WTC11 (cell line): Measurements from ENCODE around the gene SC5D.

DNA sequence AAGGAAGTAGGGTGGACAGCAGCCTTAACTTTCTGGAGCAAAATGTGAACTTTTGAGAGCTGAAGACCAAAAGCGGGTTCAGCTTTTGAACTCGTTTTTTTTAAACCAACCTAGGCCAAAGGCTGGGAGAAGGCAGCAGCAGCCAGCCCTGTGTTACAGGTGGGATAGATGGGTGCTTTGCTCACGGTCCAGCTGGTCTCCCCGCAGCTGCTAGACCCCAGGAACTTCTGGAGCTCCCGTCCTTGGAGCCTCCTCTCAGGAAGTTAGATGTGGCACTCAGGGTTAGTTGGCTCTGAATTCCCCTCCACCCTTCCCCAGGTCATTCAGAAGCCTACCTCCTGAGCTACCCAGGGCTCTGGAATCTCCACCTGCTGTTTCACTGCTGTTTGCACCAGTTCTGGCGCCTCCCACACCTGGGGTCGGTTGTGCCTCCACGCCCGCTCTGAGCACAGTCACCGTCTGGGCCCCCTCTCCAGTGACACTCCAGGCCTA, 51.9 kb downstream of the GRIK4 start:
- PRO-cap: unidirectional peak, minus-strand start at position 278 of the sequence; bidirectional peak, plus-strand start at position 394 of the sequence, minus-strand start at position 278 of the sequence

DNA sequence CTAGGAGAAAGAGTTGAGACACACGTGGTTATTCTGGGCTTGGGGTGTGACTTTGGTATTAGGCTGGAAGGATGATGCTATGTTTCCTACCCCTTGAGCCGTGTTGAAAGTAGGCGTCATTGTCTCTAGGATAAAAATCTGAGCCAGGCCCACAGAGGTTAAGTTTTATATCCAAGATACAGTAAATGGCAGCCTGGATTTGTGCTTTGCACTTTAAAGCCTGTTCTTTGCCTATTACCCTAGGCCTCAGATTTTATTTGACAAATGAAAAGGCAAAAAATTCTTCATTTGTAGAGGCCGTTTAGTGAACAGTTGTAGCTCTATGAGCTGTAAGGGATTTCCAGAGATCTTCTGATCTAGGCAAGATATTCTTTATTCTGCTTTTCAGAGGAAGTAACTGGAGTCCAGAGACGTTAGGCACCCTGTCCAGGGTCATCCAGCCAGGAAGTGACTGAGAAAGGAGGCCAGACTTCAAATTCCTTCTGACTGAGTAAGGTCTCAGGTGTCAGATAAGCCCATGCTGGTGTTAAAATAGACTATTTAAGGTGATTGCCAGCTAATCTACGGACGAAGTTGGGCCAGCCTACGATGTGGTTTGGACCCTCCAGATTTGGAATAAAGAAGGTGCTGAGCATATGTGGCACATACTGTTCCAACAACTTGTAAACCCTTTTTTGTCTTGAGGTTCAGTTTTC, 54.5 kb downstream of the GRIK4 start:
- PRO-cap: no peak

DNA sequence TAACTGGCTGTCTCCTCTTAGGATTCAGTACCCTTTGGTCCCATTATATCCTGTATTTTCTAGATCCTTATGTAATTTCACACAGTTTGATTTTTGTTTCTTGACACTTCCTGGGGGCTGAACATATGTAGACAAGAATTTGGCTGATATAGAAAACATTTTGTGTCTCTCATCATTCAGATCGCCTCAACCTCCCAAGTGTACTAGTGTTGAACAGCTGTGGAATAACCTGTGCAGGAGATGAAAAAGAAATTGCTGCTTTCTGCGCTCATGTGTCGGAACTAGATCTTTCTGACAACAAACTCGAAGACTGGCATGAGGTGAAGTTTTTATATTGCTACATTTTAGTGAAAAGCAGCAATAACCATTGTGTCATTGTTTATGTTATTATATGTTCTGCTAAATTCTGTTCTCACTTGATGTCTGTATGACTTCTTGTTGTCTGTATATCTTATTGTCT, 23.5 kb downstream of the TBCEL start:
- PRO-cap: no peak

DNA sequence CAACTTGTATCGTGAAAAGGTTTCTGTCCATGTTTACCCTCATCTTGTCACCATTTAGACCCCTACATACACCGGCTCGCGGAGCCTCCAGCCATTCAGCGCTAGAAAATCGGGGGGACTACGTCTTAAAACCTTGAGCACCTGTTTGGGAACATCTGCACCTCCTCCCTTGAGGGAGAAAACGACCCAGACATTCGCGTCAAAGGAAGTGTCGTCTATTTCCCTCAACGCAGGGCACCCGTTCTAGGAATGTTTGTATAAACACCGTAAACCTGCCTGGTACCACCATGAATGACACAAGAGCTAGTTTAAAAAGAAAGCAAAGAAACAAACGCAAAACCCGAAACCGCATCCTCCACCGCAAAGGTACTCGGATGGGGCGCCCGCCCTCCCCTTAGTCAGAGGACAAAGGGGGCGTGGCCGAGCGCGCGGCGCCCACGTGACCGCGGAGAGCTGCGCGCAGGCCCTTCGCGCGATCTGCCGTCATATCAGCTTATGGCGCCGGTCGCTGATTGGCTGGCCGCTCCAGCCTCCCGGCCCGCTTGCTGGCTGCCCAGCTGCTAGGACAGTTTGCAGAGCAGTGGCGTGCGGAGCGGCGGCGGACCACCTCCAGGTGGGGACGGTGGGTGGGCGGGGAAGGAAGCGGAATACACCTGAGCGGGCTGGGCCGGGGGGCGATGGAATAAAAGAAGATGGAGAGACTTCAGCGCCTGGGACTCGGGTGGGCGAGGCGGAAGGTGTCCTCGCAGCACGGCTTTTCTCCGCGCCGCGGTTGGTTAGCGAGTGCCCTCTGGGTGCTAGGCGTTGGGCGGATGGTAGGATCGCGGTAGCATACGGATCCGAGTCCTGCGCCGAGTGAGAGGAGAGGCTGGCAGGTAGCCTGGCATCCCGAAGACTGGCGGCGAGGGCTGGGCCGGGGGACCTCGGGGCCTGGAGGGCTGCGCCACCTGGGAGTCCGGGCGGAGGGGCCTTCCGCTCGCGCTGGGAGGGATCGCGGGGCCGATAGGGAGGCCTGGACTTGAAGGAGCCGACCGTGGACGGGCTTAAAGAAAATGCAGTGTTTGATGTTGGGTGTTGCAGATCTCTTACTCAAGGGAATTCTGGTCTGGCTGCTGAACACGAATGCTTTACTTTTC, at the start of gene SC5D:
TSS of gene SC5D (plus strand) at position 568 of the 1,136 bp plus-strand sequence.
- PRO-cap: bidirectional peak, plus-strand start at position 94 of the sequence, minus-strand start at position 120 of the sequence; bidirectional peak, plus-strand start at position 568 of the sequence, minus-strand start at position 372 of the sequence; bidirectional peak, plus-strand start at position 832 of the sequence, minus-strand start at position 859 of the sequence; bidirectional peak, plus-strand start at position 999 of the sequence, minus-strand start at position 897 of the sequence

DNA sequence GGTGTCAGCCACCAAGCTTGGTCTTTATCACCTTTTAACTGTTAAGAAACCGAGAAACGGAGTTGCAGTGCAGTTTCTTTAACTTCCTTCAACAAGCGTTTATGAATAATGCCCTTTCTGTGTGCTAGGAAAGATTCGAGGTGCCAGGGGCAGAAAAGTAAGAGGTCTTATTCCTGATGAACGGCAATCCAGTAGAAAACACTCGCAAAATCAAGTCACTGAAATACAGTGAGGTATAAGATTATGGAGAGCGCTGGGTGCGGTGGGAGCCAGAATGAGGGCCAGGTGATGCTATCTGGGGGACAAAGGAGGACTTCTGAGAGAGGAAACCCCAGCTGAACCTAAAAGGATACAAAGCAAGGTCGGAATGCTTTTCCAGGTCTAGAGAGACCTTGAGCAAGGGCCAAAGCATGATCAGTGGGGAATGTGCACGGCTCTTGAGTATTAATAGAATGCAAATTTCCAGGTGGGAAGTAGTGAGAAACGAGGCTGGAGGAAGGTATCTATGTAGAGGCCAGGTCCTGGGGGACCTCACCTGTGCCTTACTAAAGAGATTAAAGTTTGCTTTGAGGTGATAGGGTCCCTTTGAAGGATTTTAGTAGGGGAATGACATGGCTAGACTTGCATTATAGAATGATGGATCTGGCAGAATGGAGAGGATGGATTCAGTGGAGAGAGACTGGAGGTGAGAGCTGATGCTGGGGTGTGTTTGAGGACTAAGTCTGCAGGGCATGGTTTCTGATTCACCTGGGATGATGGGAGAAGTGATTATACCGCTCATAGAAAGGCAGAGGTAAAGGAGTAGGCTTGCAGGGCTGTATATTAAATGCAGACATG, 84.8 kb downstream of the SORL1 start:
- PRO-cap: no peak

DNA sequence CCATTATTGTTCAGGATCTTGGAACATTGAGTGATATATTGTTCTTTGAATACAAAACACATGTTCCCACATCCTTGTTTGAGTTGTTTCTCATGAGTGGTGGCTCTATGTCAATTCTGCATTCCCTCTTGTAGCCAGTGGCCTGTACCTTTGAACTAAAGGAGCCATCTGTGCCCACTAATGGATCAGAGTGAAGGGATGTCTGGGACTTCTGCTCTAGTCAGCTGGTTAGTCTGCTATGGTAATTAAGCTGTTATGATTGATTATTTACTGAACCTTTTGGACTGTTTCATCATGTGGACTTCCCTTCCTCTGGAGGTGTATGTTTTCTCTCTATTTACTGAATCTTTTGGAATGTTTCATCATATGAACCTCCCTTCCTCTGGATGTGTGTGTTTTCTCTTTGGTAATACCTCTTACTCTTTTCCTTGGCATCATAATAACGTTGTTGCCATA, 112.8 kb downstream of the SORL1 start:
- PRO-cap: no peak

- PRO-cap: no peak
Measured at GRCh38 chr11:121575072-121575875, 123.2 kb downstream of the SORL1 start.

- PRO-cap: no peak
Measured at GRCh38 chr11:121582317-121582882, 130.3 kb downstream of the SORL1 start.

GRCh38 chr11:121661776-121662086, 209.6 kb downstream of the SORL1 start:
- PRO-cap: no peak

DNA sequence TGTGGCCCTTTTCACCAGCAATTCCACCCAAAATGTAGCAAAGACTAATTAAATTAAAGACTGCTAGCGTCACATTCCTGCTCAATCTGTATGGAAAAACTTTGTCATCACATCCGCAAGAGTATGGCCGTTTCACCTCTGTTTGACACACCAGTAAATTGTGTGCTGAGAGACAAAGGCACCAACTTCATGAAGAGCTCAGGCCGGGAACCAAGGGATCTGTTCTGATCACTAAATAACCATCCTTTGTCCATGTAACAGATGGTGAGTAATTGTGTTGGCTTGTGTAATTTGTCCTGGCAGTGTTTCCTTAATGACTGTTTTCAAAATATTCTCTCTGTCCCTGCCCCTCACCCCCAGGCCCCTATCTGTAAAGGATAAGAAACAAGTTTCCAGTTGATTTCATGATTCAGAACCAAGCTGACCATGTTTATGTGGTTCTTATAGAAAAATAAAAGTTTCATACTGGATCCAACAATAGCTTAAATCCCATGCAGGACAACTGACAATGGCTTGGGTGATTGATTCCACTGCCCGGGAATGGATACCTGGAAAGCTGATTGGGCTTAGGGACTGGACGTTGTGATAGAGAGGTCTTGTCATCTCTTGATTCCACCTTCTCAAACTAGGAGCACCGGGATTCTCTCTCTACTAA, 210.1 kb downstream of the SORL1 start:
- PRO-cap: no peak

DNA sequence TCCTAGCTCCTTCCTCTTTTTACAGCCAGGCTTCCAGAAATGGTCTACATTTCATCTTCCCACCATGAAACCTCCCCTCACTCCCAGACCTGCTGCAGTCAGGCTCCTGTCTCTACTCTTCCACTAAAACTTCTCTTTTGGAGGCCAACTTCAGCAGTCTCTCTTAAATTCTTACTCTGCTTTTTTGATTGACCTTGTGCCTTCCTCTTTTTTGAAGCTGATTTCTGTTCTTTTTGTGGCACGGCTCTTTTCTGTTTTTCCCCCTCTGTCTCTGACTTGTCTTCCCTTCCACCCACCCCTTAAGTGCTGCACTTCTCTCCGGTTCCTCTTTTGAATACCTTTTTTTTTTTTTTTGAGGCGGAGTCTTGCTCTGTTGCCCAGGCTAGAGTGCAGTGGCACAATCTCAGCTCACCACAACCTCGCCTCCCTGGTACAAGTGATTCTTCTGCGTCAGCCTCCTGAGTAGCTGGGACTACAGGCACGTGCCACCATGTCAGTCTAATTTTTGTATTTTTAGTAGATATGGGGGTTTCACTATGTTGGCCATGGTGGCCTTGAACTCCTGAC, 211.9 kb downstream of the BLID start:
- PRO-cap: no peak

GRCh38 chr11:122726761-122727953, 71.6 kb downstream of the UBASH3B start:
- PRO-cap: no peak

DNA sequence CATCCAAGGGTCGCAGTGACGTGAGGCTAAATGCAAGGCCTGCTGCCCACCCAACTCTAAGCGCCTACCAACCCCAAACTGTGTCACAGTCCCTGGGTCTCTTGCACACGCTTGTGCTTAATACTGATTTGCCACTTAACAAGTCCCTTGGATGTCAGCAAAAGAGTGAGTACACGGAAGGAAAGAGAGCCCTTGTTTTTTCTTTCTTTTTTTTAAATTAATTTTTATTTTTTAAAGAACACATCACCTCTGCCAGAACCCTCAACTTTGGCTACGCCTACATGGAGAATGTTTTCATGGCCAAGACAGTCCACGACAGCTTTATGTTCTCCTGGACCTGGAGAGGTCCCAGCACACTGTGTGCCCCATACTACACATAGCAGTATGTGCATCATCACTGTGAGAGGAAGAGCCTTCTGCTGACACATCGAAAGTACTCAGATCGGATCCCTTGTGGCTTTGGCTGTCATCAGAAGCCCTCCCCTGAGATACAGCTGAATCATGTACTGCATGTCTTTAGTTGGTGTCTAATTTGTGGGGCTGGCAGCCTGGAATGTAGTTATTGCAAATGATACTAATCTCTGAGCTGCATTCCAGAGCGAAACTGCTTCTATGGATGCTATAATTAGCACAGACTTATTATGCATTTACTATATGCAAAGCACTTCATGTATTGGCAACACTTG, 89.5 kb upstream of the CRTAM start:
- PRO-cap: no peak

- PRO-cap: no peak
Measured at GRCh38 chr11:122773931-122774204, 64.4 kb upstream of the CRTAM start.

GRCh38 chr11:122776260-122777054, 61.8 kb upstream of the CRTAM start:
- PRO-cap: no peak

- PRO-cap: no peak
Measured at GRCh38 chr11:123055850-123056407, 6.0 kb downstream of the HSPA8 start.

- PRO-cap: no peak
Measured at GRCh38 chr11:123074676-123075105, 12.8 kb upstream of the HSPA8 start.

- PRO-cap: unidirectional peak, plus-strand start at chr11:123358291; bidirectional peak, plus-strand start at chr11:123358522, minus-strand start at chr11:123358448
Measured at GRCh38 chr11:123358072-123358944, 71.8 kb upstream of the GRAMD1B start.

- PRO-cap: no peak
Measured at GRCh38 chr11:123456972-123457842, 27.1 kb downstream of the GRAMD1B start.

DNA sequence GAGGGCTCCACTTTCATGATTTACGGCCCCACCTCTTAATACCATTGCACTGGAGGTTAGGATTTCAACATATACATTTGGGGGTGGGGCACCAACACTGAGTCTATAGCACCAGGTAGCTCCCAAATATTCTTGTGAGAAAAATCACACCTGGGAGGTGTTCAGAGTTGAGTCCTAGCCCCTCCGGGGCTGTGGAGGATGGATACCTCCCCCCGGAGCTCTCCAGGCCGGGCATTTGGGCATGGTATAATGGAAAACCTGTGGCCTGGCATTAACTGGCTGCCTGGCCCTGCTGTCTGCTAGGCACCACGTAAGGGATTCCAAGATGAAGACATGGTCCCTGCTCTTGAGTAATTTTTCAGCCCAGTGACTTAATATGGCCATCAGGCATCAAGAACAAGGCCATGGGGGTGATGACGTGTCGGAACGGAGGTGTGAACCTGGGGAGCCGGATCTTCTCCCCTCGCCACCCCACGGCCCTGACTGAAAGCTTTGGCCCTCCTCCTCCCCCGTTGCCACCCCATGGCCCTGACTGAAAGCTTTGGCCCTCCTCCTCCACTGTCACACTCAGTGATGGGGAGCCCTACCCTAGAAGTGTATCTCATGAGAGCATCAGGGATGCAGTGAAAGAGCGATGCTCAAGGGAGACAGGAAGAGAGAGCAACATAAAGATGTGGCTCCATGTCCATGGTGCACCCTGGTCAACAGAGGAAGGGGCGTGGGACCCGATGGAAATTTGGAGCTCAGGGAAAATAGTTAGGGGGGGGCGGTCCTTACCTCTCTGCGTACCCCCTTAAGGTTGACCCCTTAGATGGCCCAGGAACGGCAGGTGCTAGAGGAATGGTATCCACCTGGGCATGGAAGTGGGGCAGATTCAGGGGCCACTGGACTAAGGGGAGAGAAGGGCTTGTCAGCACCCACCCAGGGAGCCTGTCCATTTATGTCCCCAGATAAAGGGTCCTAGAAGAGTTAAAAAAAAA, 58.4 kb downstream of the GRAMD1B start:
- PRO-cap: no peak